Bronchial lymph node (tissue), 1 donor: ENCODE measurements around the gene CA11.

DNA sequence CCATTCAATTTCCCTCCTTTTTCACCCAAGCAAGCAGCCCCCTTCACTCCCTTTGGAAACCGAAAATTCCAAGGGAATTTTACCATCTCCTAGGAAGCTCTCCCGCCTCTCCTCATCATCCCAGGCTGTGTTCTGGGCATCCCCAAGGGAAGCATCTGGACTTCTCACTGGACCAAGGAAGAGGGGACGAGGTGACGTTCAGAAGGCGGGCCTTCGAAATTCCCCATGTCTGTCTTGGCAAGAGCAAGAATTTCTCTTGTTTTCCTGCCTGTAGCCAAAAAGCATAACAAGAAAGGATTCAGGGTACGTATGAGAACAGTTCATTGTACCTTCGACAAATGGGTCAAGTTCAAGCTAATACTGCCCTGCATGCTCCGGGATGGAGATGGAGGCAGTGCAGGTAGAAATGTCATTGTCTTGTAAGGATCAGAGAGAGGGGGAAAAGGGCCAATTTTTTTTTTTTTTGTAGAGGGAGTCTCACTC lies 6.2 kb downstream of the TPRX2 start:
- PRO-cap = no peak

GRCh38 chr19:48170859-48171597 lies 548 bp downstream of the ZSWIM9 start:
- PRO-cap = no peak

- PRO-cap = no peak
Measured at GRCh38 chr19:48196362-48197489, 26.2 kb downstream of the ZSWIM9 start.

DNA sequence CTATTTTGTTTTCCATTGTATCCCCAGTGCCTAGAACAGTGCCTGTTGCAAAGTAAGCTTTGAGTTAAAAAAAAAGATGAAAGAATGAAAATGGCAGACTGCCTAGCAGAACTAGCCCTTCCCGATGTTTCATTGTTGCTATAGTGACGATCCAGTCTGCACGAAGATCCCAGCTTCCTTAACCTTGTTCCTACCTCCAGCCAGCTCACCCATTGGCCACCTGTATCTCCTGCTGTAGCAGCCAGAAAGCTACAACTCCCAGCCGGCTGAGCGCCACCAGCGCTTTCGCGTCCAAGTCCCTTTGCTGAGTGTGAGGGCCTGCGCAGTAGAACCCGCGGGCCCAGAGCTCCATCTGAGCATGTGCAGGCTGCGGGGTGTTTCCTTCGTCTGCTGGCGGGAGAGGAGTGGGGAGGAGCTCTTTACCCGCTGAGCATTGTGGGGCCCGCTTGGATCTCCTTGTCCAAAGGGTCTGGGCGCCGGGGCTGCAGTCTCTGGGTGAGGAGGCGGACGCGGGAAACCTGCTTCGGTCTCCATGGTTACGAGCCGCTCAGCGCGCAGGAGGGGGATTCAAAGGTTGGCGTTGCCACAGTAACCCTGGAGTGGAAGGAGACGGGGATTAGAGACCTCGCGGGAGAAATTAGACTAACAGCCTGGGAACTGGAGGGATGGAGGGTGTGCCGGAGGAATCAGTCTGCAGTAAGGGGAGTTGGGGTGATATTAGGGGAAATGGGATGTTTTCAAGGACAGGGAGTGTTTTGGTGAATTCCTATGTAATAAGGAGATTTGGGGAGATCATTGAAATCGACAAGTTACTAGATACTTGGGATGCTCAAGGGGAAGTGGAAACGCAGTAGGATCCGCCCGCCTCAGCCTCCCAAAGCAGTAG lies 33.4 kb downstream of the ZSWIM9 start:
- PRO-cap = bidirectional peak, plus-strand start at position 463 of the sequence, minus-strand start at position 303 of the sequence

GRCh38 chr19:48258195-48258685 lies 2.5 kb upstream of the CARD8 start:
- PRO-cap = no peak

- PRO-cap = bidirectional peak, plus-strand start at chr19:48329734, minus-strand start at chr19:48329668
Measured at GRCh38 chr19:48328922-48330047, 3.9 kb downstream of the EMP3 start.

DNA sequence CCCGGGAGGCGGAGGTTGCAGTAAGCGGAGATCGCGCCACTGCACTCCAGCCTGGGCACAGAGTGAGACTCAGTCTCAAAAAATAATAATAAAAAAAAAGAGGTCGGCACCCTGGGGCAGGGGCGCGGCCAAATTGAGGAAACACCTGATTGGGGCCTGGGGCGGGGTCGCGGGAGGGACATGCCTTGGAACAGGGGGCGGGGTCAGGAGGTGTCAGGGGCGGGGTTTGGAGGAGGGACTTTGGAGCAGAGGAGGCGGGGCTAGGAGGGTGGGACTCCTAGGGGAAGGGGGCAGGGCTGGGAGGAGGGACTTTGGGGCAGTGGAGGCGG lies 21.8 kb downstream of the GRIN2D start:
- PRO-cap = no peak

GRCh38 chr19:48444635-48445599 lies 866 bp upstream of the GRWD1 start:
- PRO-cap = no peak

DNA sequence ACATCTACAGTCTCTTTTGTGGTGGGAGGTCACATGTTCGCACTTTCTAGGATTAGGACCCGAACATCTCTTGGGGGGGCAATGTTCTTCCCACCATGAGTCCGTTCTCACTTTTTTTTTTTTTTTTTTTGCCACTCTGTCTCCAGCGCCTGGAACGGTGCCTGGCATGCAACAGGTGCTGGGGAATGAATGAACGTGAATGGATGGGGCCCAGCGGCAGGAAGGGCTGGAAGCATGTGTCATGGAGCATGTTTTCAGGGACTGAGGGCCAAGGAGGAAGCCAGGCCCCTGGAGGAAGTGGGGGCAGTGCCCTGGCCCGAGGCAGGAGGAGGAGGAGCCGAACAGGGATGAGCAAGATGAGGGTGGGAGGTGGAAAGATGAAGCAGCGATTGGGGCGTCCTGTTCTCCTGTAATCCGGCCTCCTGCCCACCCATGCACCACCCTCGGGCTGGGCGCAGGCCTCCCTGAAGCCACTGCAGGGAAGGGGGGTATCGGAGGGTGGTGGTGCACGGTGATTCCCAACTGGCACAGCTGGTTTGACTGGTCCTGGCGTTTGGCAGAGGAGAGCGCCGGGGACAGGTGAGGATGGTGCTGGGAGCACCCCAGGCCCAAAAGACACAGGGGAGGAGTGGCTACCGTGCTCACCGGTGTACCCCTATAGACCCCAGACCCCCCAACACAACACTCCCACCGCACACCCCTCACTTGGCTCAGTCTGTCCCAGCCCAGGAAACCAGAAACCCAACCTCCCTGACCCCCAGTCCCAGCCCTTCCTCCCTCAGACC lies 8.7 kb upstream of the SULT2B1 start:
- PRO-cap = no peak

GRCh38 chr19:48634160-48634913 lies 2.8 kb downstream of the DBP start:
- PRO-cap = bidirectional peak, plus-strand start at chr19:48634537, minus-strand start at chr19:48634484; bidirectional peak, plus-strand start at chr19:48634669, minus-strand start at chr19:48634597

GRCh38 chr19:48634914-48635985 lies 1.9 kb downstream of the DBP start:
- PRO-cap = bidirectional peak, plus-strand start at chr19:48635632, minus-strand start at chr19:48635456

- PRO-cap = bidirectional peak, plus-strand start at chr19:48637892, minus-strand start at chr19:48637515; bidirectional peak, plus-strand start at chr19:48638039, minus-strand start at chr19:48638010; bidirectional peak, plus-strand start at chr19:48638490, minus-strand start at chr19:48638251
Measured at GRCh38 chr19:48637751-48638574, 784 bp upstream of the DBP start.

GRCh38 chr19:48645644-48646556 lies at the start of gene CA11:
CA11 (minus strand) TSS chr19:48646187.
- PRO-cap = bidirectional peak, plus-strand start at chr19:48646239, minus-strand start at chr19:48646147; bidirectional peak, plus-strand start at chr19:48646741, minus-strand start at chr19:48646375

- PRO-cap = no peak
Measured at GRCh38 chr19:48712762-48713625, 6.5 kb downstream of the MAMSTR start.

- PRO-cap = no peak
Measured at GRCh38 chr19:48806332-48807589, 4.1 kb downstream of the BCAT2 start.

- PRO-cap = no peak
Measured at GRCh38 chr19:48813561-48813800, 2.7 kb upstream of the BCAT2 start.

DNA sequence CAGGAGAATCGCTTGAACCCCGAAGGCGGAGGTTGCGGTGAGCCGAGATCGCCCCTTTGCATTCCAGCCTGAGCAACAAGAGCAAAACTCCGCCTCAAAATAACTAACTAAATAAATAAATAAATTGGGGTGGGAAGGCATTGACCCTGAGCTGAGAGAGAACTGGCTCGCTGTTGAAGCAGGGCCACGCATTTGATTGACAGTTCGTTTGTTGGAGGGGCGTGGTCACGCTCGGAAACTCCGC lies 276 bp upstream of the PPP1R15A start:
- PRO-cap = bidirectional peak, plus-strand start outside the sequence, minus-strand start at position 164 of the sequence

DNA sequence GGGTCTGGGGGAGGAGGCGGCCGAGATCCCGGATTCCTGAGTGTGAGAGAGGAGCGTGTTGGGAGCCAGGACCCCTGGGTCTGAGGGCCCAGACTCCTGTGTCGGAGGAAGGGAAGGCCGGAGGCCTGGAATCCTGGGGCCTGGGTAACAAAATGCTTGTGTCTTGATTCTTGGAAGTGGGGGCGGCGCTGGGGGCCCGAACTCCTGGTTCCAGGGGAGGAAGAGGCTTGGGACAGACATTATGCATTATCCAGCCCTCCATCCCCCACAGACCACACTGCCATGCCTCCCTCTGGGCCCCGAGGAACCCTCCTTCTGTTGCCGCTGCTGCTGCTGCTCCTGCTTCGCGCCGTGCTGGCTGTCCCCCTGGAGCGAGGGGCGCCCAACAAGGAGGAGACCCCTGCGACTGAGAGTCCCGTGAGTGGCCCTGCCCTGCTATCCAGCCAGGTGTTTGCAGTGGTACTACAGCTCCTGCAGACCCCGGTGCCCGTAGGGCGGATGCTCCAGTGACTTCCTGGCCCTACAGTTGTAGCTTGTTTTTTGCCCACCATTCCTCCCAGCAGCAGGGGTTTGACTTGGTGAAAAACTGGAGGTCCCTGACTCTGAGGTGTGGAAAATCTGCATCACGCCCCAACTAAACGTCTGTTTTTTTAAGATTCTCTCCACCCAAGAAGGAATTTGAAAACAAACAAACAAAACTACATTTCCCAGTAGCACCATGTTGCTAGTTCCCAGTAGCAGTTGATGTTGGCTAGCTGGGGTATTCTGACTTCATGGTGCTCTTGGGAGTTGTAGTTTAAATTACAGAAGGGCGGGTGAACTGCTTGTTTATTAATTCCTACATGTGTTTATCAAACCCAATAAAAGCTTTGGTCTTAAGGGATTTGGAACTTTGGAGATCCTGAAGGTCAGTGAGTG lies 662 bp downstream of the NUCB1 start:
- PRO-cap = no peak

GRCh38 chr19:48912811-48913329 lies 12.8 kb downstream of the NUCB1 start:
- PRO-cap = no peak

DNA sequence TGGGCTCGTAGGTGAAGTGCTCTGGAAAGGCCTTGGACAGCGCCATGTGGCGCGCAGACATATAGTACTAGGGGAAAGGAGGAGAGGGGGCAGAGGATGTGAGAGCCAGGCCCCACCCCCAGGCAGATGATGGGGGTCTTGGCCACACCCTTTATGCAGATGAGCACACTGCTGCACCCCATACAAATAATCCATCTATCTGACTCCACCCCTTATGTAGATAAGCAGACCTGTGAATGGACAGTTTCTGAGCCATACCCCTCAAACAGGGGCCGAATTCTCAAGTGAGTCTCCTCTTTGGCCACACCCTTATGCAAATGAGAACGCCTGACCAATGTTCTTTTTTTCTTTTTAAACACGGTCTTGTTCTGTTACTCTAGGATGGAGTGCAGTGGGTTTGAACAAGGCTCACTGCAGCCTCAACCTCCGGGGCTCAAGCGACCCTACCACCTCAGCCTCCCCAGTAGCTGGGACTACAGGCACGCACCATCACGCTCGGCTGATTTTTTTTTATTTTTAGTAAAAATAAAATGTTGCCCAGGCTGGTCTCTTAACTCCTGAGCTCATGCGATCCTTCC lies 4.8 kb downstream of the FTL start:
- PRO-cap = no peak